ENCODE results near the gene PRR23B.

- PRO-cap: no peak
These were observed 85.2 kb downstream of the PIK3CB start for GRCh38 chr3:138749396-138750112.

DNA sequence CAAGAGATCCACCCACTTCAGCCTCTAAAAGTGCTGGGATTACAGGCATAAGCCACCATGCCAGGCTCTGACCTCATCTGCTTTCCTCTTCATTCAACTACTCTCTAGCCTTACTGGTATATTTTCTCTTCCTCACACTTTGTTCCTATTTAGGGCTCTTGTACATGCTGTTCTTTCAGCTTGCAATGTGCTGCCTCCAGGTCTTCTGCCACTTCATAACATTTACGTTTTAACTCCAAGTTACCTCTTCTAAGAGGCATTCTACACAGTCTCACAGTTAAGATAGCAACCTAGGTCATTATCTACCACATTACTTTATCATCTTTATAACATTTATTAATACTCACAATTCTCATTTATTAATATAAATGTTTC lies 34.8 kb downstream of the PIK3CB start:
- PRO-cap: no peak

DNA sequence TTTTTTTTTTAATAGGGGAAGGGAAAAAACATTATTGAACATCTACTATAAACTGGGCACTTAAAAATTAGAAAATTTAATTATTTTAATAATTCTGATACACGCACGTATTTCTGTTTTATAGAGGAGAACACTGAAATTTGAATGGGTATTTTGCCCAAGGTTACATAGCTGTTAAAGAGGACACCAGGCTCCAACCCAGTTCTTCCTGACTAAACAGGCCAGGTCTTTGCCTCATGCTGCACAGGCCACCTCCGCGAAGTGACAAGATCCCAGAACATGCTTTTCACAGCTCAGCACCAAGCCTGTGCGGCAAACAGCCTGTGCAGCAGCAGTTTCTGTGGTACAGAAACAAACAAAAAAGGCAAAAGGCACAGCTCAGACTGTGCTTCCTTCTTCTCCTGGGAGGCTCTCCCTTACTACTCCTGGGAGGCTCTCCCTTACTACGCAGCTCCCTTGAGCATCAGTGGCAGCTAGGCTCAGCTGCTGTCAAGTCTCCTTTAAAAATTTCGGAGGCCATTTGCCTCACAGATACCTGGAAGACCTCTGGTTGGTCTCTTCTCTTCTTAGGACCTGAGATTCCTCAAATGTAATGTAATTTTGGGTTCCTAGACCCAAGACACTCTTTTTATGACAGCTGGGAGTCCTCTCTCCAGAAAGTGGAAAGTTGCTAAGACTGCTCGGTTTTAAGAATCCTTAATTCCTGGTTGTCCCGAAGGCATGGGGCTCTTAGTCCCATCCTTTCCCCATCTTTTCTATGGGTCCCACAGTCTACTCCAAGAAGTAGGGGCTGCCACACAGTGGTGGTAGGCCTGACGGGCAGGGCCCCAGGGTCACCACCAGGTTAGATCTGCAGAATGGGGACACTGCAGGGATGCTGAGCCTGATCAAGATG lies 6.3 kb downstream of the FOXL2 start:
- PRO-cap: no peak

GRCh38 chr3:138951176-138951584 lies 4.2 kb downstream of the FOXL2NB start:
- PRO-cap: no peak

DNA sequence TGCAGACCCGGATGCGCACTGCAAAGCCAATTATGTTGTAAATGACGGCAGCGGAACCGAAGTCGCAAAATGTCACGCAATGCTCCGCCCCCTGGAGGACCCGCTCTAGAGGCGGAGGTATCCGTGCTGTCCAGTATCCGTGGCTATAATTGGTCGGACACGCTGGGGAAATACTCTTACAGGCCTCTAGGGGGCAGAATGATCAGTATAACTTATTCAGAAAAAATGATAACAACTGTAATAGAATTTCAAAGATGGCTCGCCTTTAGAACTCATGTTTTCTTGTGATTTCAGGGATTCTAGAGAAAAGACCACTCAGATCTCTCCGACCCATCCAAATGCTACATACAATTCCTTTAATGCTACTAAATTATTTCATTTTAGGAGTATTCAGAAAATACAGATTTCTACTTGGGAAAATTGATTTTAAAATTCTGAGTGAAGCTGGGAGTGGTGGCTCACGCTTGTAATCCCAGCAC lies at the start of gene PRR23B:
PRR23B (minus strand) TSS at position 7 of the 479 bp plus-strand sequence.
- PRO-cap: no peak

- PRO-cap: no peak
These were observed 348 bp upstream of the PRR23C start for GRCh38 chr3:139045076-139045404.

DNA sequence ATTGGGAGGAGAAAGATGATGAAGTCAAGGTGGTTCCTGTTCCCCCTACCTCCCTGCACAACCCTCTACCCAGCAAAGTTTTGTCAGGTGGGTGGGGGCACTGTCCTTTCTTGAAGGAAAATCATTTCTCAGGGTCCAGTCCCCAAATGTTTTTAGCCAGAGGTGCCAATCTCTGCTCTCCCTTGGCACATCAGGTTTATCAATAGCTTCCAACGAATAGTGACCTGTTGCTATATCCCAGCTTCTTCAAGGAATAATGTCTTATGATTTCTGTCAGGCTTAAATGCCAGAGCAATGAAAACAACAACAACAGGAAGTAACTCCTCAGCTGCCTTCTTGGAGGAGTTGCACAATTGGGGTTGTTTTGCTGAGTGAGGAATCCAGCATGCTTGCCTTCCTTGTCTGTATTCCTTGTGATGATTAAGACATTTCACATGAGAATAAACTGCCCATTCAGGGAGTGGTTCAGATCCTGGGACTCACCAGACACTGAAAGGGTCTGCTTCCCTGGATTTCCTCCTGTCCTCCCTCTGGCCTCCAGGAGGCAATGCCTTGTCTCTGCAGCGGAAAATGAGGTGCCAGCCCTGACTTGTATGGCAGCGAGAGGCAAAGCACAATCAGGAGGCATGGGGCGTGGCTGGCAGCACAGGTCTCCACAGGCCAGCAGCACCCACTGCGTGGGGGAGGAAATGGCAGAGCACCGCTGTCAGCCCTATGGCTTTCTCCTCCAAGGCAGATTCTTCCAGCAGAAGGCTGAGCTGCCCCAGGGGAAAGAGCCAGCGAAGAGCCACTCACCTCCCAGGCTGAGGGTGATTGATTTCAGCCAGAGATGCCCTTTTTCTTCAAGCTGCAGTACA lies 41.6 kb downstream of the RBP2 start:
- PRO-cap: no peak

- PRO-cap: no peak
These were observed 2.6 kb upstream of the RBP1 start for GRCh38 chr3:139542139-139542645.

- PRO-cap: no peak
These were observed 51.6 kb upstream of the RBP1 start for GRCh38 chr3:139591251-139591533.

DNA sequence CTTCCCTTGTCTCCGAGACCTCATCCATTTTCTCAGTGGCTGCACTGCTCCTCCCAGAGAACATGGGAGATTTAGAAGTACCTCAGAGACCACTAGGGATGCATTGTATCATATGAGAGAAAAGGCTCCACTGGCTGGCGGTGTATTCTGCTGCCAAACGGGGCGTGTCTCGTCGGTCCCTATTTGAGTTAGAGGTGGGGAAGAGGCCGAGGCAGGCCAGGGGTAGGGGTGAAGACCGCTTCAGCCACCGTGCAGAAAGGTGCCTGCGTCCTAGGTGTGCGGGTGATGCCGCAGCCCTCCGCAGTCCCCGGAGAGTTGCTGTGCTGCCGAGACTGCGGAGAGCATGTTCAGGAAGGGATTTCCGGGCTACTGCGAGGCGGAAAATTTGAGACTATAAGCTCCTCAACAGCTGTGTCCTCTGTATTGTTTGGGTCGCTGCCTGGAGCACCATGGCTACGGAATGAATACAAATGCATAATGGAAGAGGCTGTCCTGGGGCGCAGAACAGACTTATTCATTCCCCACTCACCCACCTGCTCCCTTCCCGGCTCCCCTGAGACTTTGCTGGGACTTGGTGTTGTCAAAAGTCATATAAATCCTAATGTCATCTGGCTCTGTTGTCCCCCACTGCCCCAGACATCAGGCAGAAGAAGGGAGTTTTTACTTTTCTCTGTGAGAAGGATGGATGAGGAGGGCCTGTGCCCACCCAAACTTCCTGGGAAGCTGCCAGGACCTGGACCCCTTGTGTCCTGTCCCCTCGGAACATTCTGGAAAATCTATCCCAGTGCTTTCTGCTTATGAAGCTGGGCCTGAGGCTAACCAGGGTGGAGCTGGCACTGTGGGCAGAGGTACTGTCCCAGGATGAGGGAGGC lies 44.0 kb downstream of the SPSB4 start:
- PRO-cap: no peak

DNA sequence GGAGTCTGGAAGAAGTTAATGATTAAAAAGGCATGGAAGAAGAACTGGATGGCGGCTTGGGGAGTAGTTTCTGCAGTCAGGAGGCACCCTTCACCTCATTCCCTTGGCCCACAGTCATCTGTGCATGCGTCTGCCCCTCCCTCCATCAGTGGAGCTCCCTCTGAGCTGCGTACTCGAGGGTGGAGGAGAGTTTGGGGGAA lies 4.3 kb downstream of the PXYLP1 start:
- PRO-cap: no peak

DNA sequence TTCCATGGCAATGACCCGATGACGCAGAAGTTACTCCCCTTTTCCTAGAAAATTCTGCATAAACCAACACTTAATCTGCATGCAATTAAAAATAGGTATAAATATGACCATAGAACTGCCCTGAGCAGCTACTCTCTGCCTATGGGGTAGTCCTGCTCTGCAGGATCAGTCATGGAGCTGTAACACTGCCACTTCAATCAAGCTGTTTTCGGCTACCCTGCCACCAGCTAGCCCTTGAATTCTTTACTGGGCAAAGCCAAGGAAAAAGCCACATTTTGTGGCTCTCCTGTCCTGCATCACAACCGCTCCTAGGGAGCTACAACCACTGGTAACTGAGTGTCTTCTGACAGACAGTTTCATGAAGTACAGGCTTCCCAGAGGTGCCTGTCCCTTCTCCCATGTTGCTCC lies 54.9 kb upstream of the ZBTB38 start:
- PRO-cap: no peak

DNA sequence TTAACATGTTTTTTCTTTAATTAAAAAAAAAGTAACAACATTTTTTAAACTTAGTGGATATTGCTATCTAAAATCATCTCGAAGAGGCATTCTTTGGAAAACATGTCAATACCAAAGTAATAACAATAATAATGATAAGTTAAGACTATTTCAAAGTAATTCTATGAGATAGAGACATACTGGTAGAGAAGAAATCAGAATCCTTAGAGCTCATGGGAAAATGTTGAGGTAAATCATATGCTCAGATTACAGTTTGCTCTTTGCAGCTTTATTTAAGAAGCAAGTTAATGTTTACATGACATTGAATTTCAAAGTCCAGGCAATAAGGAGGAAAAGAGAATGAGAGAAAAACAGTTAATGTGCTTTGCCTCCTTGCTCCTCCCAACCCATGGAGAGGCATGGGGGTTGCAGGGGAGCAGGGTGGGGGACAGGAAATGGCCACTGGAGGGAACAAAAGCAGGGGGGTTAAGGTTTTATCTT lies 42.3 kb upstream of the ZBTB38 start:
- PRO-cap: no peak

DNA sequence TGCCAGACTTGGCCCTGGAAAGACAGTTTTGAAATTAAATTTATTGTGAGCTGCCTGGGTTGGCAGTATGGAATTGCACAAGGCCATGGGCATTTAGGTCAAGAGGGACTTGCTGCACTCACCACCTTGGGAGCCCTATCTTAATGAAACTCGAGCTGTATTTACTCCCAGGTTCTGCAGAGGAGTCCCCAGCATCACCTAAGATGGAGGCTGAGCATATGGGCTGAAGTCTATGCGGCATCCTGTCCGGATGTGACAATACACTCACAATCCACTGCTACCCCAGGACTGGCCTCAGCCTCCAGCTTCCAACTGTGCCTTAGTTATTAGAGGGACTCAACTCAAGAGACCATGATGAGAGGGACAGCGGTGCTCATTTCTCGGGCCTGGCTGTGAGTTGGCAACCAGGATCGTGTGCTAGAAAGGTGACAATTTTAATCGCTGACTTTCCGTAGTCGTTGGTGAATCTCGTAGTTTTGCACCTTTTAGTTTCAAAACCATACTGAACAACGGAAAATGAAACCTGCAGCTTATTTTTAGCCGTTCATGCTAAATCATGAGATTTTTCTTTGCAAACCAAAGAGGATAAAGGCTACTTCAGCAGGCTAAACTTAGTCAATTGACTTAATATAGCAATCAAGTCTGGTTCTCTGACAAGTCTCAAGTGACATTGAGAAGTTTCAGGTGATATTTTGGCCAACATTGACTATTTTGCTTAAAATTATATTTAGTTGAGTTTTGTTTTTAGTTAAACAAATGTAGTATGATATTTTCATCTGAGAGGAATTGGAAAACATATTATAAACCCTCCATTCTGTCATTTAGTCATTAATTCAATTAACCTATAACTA lies 11.1 kb downstream of the ZBTB38 start:
- PRO-cap: no peak

- PRO-cap: no peak
These were observed 16.2 kb downstream of the ZBTB38 start for GRCh38 chr3:141384275-141385057.

DNA sequence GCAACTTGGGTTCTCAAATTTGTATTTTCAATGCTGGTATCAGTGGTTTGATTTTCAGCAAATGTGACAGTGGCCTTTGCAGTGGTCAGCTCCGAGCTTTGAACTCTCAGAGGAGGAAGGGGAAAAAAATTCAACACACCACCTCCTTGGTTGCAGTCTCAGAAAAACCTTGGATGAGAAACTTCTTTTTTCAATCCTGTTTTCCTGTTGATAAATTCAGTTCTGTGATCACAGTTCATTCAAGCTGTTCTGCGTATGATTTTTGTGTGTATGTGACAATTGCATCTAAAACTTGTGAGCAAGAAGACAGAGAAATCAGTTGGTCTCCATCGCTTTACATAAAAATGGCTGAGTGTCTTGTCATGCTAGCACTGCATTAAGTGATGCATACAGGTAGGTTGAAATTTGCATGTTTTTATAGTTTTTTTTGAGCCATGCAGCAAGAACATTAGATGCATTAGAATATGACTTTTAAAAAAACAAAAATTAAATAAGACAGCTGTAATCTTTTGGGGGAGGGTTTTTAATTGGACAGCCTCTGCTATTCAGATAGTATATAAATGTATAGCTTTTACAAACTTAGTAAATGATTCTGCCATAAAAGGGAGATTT lies 19.3 kb downstream of the ZBTB38 start:
- PRO-cap: no peak

DNA sequence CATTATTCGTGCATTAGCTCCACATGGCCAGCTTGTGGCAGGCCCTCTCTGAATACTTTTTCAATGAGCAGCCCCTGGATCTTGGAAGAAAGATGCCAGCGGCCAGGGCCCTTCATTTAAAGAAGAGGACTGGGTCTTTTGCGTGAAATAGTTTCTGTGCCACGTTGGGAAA lies 33.3 kb downstream of the ZBTB38 start:
- PRO-cap: no peak

DNA sequence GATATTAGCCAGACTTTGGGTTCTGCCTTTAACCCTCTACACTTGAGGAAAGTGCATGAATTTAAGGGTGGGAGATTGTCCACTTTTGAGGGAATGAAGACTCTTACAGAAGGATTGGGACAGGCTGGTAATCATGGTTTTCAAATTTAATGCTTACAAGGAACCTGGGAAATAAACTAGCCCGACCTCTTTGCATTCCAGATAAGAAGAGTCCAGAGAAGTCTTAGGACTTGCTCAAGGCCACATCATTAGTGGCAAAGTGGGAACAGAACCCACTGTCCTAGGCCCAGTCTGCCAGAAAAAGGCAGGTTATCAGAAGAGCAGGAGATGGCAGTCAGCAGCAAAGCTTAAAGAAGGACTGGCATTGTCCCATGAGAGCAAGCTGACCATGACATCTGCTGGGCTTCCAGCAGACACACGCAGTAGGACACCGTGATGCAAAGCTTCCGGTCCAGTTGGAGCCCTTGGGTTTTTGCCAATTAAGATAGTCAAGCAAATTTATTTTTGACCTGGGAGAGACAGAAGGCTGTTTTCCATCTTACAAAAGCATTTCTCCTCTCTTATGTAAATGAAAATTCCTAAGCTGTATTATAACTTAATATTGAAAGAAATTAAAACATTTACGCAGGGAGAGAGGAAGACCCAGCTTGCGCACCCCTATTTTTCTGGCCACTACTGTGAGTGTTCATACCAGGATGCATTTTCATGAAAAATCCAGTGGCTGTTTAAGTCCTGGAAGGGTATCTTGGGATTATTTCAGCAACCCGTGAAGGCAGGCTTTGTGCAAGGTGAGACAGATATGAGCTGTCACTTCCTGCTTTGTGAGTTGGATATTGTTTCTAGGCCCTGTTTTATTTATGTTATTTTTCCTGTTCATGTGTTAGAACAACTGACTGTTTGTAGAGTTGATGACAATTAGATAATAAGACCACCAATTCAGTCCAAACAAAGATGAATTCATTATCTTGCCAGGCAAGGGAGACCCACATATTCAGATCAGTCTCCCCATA lies 42.2 kb downstream of the ZBTB38 start:
- PRO-cap: no peak

DNA sequence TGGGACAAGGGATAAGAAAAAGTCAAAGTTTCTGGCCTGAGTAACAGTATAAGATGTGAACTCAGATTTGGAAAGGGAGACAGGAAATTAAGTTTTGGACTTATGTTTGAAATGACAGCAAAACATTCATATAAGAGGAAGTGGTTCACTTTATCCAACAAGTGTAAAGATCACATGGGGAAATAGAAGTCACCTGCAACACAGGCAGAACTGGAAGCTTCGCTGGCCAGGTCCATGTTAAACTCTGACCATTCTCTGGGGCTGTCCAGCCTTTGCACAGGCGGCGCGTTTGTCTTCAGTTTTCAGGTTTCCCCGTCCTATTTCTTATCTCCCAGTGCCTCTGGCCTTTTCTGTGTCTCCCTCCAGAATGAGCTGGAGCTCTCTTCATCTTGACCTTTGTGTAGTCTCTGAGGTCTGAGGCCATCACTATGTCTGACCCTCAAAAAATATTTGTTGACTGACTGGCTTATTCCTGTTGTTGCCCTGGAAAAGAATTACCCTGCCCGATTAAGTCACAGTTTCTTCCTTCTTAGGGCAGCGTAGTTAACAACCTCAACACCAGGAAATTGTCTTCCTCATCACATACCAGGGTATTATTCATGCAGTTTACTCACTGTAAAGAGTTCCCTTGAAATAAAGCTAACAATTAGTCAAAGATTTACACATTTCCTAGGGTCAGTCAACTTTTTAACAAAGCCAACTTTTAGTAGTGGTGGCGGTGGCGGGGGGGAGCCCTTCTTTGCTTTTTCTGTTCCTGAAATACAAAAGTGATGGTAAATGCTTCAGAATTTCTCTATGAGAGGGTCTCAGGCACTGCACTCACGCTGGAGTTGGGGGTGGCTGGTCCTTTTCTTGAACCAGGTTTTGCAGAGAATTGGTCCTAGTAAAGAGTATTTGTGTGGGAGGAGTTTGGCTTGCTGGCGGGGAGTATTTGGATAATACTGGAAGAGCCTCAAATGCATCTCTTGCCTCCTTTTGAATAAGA lies 908 bp upstream of the RASA2 start:
- PRO-cap: no peak

- PRO-cap: no peak
These were observed 12.1 kb downstream of the RASA2 start for GRCh38 chr3:141498602-141499732.